Bronchial lymph node (tissue), 1 donor: ENCODE data around the genes C2CD5, BHLHE41 and TM7SF3.

GRCh38 chr12:22543190-22544093 lies 900 bp downstream of the C2CD5 start:
- PRO-cap: unidirectional peak, plus-strand start at chr12:22543457; bidirectional peak, plus-strand start at chr12:22543794, minus-strand start at chr12:22543652

DNA sequence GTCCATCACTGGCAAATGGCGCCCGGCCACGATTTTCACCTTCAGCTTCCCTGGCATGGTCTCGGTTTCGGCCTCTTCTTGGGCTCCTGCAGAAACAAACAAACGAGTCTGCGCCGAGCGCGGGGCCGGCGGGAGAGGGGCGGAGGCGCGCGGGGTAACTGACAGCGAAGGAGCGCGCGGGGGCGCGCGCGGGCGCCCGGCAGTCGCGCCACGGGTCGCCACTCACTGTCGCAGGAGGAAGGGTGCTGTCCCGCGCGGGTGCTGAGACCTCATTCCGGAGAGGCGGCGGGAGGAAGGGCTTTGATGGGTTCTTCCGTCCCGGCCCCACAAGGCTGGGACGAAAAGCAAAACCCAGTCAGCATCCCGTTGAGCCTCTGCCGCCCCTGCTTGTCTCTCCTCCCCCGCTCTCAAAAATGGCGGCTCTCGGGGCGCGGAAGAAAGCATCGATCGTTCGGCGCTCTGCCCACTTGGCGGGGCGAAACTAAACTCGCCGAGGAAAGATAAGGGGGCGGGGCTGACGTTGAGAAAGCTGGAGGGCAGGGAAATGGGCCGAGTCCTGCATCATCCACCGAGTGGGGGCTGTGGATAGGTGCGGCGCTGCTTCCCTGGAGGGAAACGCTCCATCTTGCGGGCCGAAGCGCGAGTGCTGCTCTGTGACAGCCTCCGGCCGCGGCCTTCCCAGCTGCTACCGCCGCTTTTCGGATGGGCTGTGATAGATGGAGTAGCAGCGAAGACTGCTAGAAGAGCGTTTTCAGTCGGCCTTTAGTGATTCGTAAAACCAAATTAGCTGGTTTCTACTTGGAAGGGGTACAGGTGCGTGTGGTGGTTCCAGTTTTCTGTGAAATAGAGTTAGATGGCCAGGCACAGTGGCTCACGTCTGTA lies at the start of gene C2CD5:
TSS of gene C2CD5 (minus strand) at position 449 of the 882 bp plus-strand sequence.
- PRO-cap: bidirectional peak, plus-strand start at position 202 of the sequence, minus-strand start at position 100 of the sequence; bidirectional peak, plus-strand start at position 571 of the sequence, minus-strand start at position 409 of the sequence

GRCh38 chr12:22687336-22688075 lies 62.5 kb downstream of the ETNK1 start:
- PRO-cap: bidirectional peak, plus-strand start at chr12:22687911, minus-strand start at chr12:22687782

GRCh38 chr12:24069651-24070294 lies 120.3 kb upstream of the SOX5 start:
- PRO-cap: no peak

DNA sequence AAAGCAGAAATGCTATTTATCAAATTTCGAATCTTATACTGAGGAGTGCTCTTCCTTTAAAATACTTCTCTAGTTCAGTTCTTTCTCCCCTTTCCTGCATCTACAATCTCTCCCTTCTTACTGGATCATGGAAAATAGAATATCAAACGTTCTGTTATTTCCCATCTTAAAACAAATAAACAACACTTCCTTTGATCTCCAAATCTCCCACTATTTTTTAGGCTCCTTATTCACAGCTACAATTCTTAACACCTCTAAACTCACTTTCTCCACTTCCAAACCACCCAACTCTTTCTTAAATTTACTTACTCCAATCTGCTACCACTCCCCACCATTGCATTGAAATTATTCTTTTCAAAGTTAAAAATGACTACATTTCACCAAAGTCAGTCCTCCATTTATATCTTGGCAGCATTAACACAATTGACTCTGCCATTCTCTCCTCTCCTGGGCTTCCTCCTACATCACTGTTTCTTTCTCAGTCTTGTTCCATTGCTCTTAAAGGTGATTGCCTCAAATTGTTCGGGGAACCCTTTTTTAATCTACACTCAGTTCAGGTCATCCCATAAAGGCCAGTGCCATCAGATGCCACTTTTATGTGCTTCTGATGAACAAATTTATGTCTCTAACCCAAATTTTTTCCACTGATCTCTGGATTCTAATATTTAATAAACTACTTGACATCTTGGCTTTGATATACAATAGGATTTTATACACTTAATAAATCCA lies 150.7 kb upstream of the SOX5 start:
- PRO-cap: no peak

GRCh38 chr12:24211104-24211854 lies 261.8 kb upstream of the SOX5 start:
- PRO-cap: no peak

DNA sequence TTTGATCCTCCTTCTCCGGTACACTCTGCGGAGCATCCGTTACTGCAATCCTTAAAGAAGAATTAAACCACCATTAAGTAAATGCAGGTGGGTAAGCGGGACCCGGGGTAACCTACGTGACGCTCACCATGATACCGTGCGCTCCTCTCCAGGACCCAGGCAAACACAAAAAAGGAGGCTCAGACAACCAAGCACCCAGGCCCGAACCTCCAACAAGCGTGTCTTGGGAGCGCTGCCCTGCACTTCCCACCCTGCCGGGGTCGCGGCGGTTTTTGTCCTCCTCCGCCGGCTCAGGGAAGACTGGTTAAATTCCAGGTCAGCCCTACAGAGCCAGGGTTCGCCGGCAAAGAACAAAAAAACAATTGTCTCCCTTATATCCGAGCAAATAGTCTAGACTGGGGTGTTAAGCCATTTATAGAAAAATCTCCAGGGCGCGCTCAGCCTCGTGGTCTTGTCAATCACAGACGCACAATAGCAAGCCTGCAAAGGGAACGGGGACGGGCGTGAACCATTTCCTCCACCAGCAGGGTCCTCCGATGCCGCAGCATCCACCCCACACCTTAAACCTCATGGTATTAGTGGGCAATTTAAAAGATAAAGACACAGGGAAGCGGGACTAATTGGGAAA lies 47.0 kb downstream of the BCAT1 start:
- PRO-cap: unidirectional peak, plus-strand start at position 485 of the sequence

GRCh38 chr12:25208008-25209242 lies 13.4 kb downstream of the ETFRF1 start:
- PRO-cap: no peak

DNA sequence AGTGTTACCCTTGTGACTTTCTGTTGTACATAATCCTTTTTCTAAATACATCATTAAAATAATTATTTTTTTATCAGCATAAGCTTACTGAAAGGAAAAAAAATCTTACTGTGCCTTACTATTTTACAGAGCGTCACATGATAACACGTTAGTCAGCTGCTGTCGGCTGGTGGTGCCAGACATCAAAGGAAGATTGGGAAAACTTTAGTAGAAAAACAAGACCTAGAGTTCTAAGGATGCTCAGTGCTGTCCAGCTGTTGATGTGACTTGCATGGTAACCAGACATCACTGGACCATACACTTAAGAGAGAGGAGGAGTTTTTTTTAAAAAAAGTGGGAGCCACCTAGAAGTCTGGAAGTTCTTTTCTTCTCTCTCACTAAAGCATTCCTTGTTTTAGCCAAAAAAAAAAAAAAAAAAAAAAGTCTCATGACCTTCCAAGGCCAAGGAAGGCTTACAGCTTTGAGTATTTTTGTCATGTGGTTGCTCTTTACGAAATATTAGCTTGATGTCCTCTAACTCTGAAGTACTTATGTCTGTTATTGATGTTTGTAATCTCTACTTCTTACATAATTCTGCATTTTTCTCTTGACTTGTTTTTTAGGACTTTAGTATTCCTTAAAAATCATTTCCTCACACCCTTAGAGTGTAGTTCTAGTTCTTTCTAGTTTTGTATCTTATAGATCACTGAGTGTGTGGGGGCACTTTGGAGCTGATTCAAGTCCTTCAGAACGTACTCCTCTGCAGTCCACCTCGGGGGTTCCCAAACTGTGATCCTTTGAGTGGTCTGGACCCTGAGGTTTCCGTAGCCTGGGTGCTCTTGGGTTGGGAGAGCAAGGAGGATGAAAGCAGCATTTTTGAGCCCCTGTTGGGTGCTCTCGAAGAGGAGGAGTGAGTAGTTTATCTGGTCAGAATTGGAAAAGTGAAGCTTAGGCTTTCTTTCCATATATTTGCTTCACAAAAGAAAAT lies 4.7 kb downstream of the RASSF8 start:
- PRO-cap: no peak

DNA sequence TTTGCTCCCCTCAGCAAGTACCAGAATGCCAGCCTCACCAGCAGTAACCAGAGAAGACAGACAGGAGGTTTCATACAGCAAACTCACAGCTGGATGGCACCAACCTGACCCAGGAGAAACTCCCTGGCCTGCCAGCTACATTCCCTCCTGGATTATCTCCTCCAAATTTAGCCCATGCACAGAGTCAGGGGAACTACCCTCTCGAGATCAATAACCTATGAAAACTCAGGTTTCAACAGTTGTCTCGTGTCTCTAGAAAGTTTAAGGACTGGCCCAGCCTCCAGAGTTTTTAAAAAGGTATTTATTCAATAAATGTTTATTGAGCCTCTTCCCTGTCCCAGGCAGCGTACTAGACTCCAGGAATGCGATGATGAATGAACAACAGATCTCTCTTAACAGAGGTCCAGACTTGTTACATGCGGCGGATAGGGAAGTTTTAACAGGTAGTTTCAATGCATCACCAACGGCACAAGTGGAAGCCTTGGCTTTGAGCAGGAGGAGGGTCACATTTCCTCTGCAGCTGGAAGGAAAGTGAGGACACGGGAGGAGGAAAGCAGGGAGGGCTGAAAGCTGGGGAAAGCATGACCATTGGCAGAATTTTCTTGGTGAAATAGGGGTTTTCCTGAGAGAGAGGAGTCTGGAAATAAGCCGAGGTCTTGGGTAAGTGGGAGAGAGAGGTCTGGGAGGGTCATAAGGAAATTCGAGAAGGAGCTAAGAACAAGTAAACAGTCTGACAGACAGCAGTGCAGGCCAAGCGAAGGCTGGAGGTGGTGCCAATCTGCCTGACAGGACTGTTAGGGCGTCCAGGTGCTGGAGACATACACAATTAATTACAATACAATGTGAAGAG lies 15.6 kb downstream of the BHLHE41 start:
- PRO-cap: bidirectional peak, plus-strand start at position 753 of the sequence, minus-strand start at position 522 of the sequence

GRCh38 chr12:26124836-26125775 lies at the start of gene BHLHE41:
TSS of gene BHLHE41 (minus strand) at chr12:26125037.
- PRO-cap: bidirectional peak, plus-strand start at chr12:26125179, minus-strand start at chr12:26125036; bidirectional peak, plus-strand start at chr12:26125723, minus-strand start at chr12:26125647

GRCh38 chr12:26239333-26239974 lies 44.1 kb downstream of the SSPN start:
- PRO-cap: no peak

DNA sequence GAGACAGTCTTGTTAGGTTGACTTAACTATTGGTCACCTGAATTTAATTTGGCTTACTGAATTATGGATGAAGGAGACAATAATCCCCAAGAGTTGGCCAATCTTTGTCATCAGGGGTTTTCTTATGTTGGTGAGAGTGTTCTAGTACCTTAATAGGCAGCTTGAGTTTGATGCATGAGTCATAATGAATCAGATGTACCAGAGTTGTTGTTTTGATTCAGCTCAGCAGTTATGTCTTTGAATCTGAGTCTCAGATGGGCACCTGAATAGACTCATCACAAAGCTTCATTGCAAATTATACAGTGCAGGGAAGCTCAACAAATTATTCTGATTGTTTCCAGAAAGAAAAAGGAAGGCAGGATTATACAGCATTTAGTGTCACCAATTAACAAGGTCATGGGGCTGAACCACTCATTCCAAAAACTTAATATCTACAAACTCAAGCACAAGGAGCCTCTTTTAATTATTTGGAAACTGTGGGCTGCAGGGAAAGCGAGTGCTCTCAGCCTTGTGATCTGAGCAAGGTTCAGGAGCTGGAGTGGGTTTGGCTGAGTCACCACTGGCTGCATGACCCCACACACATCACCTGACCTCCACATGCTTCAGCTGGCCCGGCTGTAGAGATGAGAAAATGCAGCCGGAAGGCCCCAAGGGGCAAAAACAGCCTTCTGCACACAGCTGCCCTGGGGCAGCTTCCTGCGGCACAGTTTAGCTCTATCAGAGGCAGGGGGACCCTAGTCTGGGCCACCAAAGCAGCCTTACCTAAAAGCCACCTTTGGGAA lies 123.0 kb downstream of the SSPN start:
- PRO-cap: bidirectional peak, plus-strand start at position 715 of the sequence, minus-strand start at position 517 of the sequence

DNA sequence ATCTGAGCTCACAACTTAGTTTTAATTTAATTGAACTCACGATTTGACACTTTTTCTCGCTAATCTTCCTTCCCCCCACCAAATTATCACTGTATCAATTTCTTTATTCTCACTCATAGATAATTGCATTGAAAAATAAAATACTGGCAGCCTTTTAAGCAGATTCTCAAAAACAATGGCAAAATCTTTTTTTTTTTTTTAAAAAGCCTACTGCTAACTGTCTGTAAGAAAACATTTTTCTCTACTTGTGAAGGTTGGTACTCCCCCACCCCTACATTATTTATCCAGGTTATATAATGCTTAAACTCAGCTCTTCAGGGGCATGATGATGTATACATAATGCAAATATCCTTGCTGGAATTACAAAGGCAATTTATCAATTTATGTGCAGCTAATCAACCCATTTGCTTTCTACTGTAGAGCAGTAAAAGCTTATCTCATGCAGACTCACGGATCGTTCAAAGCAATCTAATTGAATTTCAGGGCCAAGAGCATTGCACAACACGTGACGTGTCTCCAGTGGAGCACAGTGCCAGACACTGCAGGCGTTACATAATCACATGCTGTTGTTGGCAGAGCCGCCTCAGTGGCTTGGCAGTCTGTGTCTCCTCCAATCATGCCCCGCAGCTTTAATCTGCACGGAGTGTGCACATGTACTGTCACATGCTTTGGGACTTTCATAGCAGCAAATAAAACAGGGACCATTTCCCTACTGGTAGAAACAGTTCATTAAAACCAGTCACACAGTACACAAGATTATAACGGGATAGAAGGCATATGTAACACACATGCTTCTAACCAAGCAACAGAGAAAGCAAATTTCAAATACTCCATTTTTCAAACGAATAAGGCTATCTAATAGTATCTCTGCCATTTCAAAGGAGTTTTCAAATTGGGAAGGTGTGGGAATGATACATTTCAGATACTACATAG lies 309.4 kb downstream of the ITPR2 start:
- PRO-cap: bidirectional peak, plus-strand start at position 718 of the sequence, minus-strand start at position 603 of the sequence

- PRO-cap: unidirectional peak, plus-strand start at chr12:26630637
These were observed 202.4 kb downstream of the ITPR2 start for GRCh38 chr12:26630471-26631188.

GRCh38 chr12:26714762-26715990 lies 117.8 kb downstream of the ITPR2 start:
- PRO-cap: no peak

GRCh38 chr12:26913973-26914390 lies 23.8 kb downstream of the INTS13 start:
- PRO-cap: no peak

- PRO-cap: no peak
These were observed 664 bp downstream of the INTS13 start for GRCh38 chr12:26937139-26937495.

GRCh38 chr12:27012864-27013335 lies 1.3 kb downstream of the TM7SF3 start:
- PRO-cap: no peak

DNA sequence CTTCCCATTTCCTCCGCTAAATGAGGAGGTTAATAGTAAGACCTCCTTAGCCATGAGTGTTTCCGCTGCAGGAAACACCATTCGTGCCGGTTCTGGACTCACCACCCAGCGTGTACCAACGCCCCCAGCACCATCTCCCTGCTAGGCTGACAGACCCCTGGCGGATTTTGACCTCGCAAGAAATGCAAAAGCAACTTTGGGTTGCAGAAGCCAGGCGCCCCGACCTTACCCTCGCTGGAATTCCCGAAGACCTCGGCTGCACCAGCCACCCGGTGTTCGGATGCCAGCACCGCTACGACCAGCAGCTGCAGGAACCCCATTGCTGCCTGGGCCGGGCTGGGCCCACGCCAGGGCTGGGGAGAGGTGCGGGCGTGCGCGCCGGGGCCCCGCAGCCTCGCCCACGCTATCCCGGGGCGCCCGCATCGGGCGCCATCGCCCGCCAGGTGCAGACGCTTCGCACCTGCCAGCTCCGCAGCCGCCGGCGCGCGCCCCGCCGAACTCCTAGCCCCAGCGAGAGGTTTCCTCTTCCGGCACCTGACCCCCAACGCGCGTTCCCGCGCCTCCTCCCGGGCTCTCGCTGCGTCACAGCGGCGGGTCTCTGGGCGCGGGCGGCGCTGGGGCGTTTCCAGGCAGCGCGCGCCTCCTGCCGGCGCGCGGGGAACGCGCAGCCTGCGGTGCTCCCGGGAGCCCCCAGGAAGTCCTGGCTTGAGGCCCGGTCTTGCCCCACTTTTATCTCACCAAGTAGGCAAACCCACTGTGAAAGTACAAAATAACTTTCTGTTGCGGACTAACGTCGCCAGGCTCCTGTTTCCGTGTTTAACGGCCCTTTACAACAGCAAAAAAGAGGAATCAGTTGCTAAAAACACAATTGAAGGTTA lies at the start of gene TM7SF3:
TSS of gene TM7SF3 (minus strand) at position 536 of the 878 bp plus-strand sequence.
- PRO-cap: bidirectional peak, plus-strand start at position 646 of the sequence, minus-strand start at position 503 of the sequence